ENCODE measurements around the genes RAPGEF1 and GTF3C4.

GRCh38 chr9:131420669-131421613, 27.1 kb downstream of the PRRC2B start:
- CAGE, long polyA plus RNA: no peak
- RRBS: no CpG with 5 or more reads among the region's 17 CpGs

- CAGE, long polyA plus RNA: no peak
- RRBS: no CpG with 5 or more reads among the region's 6 CpGs
These were observed 47.8 kb upstream of the POMT1 start for GRCh38 chr9:131454963-131455245.

- CAGE, long polyA plus RNA: no peak
- RRBS: no CpG with 5 or more reads among the region's 22 CpGs
These were observed 23.5 kb upstream of the POMT1 start for GRCh38 chr9:131478870-131479949.

GRCh38 chr9:131495398-131496075, 7.2 kb upstream of the POMT1 start:
- CAGE, long polyA plus RNA: no peak
- RRBS: no CpG with 5 or more reads among the region's 30 CpGs

GRCh38 chr9:131668030-131668327, 71.9 kb downstream of the RAPGEF1 start:
- CAGE, long polyA plus RNA: no peak
- RRBS: no CpG with 5 or more reads among the region's 9 CpGs

- CAGE, long polyA plus RNA: no peak
- RRBS: no CpG with 5 or more reads among the region's 15 CpGs
These were observed 30.1 kb downstream of the RAPGEF1 start for GRCh38 chr9:131709383-131710473.

GRCh38 chr9:131736094-131736819, 3.6 kb downstream of the RAPGEF1 start:
- CAGE, long polyA plus RNA: no peak
- RRBS: no CpG with 5 or more reads among the region's 5 CpGs

GRCh38 chr9:131739145-131739747, 630 bp downstream of the RAPGEF1 start:
- CAGE, long polyA plus RNA: no peak
- RRBS: 4% methylated on average over 21 of the region's 57 CpGs

DNA sequence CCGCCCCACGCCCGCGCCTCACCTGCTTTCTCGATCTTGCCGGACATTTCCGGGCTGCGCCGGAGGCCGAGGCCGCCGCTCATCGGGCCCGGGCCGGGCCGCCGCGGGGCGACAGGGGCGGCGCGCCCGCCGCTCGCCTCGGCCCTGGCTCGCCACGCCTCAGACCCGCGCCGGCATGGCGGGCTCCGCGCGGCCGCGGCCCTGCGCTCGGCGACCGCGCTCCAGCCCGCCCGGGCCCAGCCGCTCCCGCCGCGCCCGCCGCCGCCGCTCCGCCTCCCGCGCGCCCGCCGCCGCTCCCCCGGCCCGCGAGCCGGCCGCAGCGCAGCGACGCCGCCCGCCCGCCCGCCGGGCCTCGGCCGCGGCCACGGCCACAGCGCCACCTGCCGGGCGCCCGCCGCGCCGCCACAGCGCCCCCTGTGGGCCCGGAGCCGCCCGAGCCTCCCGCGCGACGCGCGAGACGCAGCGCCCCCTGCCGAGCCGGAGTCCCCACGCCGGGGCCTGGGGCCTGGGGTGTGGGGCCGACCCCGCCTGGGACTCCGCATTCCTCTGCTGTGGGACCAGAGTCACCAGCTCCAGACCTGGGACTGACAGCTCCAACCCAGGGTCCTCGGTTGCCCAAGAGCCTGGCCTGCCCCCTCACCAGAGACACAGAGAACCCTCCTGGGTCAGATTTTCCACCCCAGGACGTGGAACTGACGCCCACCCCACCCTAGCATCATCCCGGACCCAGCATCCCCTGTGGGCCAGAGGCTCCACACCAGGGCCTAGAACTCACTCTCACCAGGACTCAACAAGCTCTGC, at the start of gene RAPGEF1:
Gene RAPGEF1, minus strand, starts transcription at position 329 of the 801 bp plus-strand sequence.
- CAGE, long polyA plus RNA: no peak
- RRBS: under 1% methylated on average over 85 of the region's 106 CpGs

- CAGE, long polyA plus RNA: no peak
- RRBS: no CpG with 5 or more reads among the region's 11 CpGs
These were observed 122.7 kb upstream of the RAPGEF1 start for GRCh38 chr9:131862492-131862973.

DNA sequence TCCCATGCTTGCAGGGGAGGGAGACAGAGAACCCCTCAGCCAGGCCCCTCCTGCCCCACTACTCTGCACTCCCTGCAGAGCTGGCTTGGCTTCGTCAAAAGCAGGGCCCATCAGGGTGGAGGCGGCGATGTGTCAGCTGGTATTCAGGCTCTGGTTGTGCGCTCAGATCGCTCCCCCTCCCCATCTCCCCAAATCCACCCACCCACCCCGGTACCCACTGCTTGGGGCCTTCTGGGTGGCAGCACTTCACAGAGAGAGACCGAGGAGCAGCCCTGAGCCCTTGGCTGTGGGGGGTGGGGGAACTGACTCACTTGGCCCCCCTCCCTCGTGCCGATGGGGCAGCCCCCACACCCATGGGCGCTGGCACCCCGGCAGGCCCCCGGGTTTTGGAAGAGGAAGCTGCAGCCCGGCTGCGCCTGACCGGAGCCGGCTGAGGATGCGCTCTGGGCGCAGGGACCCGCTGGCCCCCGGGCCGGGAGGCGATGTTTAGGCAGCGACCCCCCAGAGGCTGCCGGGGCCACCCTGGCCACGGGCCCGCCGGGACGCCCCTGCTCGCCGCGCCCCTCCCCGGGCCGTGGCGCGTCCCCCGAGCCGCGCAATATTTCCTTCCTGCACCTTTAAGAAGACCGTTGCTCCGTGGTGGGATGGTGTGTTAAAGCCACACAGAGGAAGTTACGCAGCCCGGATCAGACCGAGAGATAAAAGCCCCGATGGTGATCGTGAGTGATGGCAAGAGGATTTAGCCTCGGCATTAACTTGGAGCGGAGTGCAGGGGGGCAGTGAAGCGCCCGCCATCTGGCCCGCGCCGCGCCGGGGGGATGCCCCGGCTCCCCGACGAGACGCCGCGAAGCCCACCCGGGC, 627 bp upstream of the NTNG2 start:
- CAGE, long polyA plus RNA: no peak
- RRBS: 10% methylated on average over 8 of the region's 61 CpGs

DNA sequence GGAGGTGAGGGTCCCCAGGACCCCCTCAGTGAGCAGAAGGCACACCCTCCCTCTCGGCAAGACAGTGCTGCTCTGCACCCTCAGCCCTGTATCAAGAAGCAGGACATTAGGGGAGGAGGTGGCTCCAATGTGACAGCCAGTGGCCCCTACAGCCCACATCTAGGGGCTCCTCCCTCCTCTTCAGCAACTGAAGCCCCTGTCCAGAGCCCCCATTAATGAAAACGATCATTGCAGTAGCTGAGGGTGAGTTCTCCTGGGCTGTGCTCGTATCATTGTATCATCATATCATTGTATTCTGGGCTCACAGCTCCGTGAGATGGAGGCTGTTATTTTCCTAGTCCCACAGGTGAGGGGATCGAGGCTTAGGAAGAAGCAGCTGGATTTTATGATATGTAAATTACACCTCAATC, 71.6 kb downstream of the NTNG2 start:
- CAGE, long polyA plus RNA: no peak
- RRBS: no CpG with 5 or more reads among the region's 5 CpGs

DNA sequence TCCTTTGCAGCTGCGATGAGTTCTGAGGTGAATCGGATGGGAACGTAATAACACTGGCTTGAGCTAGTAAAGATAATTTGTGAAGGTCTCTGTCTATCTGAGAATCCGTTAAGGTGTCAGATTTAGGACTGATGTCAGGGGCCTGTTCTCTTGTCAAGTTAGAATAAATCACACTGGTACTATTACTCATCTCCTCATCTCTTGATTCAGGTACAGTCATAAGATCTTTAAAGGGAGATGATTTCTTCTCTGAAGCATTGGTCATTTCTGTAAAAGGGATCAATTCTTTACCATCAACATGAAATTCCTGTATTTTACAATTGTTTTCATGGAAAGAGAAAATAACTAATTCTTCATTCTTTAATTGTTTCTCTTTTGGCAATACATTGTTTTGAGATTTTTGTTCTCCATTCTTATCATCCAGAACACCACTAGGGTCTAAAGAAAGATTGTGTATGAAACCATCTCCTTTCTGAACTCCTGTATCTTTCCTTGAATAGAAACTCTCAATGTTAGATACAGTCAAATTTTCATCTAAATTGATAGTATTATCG, 26.1 kb downstream of the SETX start:
- CAGE, long polyA plus RNA: no peak
- RRBS: no CpG with 5 or more reads among the region's 5 CpGs

DNA sequence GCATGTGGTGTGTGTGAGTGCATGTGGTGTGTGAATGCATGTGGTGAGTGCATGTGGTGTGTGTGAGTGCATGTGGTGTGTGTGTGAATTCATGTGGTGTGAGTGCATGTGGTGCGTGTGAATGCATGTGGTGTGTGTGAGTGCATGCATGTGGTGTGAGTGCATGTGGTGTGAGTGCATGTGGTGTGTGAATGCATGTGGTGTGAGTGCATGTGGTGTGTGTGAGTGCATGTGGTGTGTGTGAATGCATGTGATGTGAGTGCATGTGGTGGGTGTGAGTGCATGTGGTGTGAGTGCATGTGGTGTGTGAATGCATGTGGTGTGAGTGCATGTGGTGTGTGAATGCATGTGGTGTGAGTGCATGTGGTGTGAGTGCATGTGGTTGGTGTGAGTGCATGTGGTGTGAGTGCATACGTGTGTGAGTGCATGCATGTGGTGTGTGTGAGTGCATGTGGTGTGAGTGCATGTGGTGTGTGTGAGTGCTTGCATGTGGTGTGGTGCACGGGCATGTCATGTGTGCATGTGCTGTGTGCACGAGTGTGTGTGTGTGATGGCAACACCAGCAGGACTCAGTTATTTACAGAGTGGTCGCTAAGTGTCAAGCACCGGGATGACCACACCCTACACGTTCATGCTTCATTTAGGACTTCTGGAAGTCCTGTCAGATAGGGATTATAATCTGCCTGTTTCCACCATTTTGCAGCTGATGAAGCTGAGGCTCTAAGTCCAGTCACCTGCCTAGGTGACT, 23.6 kb upstream of the SETX start:
- CAGE, long polyA plus RNA: no peak
- RRBS: no CpG with 5 or more reads among the region's 7 CpGs

DNA sequence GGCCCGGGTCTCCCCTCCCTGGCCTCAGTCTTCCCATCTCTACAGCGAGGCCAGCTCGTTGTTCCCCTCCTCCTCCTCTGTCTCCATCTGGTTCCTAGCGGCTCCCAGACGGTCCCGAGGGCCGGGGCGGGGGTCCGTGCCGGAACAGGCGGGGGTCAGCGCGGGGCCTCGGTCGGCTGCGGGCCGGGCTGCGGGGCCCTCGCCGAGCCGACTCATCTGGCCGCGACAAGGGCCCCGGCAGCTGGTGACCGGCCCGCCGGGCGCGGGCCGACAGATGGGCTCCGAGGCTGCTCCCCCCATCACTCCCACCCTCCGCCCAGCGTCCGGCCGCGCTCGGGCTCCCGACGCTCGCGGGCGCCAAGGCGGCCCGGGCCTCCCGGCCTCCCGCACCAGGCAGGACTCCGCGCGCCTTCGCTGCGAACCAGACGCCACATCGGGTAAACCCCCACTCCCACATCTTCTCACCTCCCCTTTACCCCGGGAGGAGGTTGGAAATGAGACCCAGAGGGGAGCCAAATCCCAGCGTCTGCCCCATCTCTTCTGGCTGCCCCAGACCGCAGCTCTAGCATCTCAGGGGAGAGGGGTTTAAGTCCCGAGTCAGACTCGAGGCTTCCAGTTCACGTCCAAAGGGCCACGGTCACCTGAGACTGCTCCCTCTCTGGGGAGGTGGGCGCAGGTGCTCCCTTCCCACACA, 8.2 kb downstream of the BARHL1 start:
- CAGE, long polyA plus RNA: no peak
- RRBS: 25% methylated on average over 35 of the region's 61 CpGs

DNA sequence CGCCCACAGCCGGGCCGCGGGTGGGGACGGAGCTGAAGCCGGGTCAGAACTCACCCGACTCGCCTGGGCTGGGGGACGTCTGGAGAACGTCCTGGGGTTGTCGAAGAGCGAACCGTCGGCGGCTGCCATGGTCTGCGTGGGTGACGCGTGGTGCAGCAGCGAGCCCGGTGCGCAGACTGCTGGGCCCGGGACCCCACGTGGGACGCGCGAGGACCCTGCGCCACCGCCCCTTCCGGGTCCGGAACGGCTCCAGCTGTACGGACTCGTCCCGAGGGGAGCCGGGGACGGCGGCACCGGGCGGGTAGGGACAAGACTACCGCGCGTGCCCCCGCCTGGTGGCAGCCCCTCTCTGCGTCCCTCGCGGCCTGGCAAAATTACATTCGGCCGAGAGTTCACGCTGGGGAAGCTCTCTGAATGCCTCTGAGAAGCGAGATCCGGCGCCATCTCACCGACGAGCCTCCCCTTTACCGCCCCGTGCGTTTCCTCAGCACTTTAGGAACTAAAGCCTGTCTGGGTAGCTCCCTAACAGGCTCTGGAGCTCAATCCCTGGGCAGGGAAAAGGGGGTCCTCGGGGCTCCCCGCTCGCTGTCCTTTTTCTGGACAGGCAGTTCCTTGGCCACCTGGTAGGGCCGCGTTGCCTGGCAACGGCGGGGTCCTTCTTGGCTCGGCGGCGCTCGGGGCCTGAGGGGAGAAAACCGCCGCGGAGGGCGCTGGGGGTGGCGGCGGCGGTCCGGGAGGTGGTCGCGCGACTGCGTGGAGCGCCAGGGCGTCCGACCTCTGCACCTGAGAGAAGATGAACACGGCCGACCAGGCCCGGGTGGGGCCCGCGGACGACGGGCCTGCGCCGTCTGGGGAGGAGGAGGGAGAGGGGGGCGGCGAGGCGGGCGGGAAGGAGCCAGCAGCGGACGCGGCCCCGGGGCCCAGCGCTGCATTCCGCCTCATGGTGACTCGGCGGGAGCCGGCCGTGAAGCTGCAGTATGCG, at the start of gene GTF3C4:
Gene GTF3C4, plus strand, starts transcription at position 659 of the 982 bp plus-strand sequence.
- CAGE, long polyA plus RNA: no peak
- RRBS: 1% methylated on average over 41 of the region's 107 CpGs

DNA sequence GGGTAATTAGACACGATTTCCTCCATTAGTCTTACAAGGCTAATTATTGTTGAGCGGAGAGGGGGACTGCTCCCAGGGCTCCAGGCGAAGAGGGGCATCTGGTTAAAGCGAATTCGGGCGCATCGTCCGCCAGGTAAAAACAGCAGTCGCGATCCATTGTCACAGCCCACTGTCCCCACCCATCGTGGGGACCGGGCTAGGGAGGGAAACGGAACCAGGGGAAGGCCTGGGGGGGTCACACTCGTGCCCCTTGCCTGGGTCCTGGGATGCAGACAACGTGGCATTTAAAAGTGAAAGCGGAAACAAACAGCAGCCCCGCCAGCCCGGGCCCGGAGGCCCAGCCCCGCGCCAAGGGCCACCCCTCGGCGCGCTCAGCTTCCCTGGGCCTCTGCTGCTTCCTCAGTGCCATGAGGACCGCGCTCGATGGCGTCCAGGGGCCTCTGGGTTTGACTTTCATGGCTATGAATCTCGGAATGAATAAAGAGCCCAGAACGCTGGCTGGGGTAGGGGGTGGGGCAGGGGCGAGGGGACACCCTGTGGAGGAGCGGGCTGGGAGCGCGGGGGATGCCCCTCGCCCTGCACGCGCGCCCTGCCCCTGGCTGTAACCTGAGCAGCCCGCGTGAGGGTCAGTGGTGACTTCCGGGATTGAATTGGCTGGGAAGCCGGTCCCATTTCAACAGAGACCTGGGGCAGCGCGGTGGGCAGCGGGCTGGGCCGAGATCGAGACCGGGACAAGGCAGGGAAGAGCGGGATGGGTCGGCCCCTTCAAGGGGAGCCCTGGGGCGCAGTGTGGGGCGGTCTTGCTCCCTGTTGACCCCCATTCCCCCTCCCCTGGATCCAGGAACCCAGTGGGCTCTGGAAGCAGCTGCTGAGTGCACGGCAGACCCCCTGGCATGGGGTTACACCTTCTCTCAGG, 99.9 kb downstream of the GTF3C4 start:
- CAGE, long polyA plus RNA: no peak
- RRBS: 25% methylated on average over 7 of the region's 53 CpGs

DNA sequence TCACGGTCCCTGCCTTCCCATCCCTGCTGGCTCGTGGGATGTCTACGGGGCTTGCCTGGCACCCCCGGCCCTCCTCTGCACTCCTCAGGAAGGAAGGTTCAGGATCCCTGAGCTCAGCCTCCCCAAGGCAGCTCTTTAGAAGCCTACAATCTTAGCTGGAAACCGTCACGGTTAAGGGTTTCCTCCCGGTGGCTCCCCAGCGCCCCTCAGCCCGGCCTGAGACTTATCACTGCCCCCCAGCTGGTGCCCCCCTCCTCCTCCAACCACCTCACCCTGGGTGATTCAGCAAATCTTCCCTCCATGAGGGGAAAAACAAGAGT, 25.5 kb downstream of the GFI1B start:
- CAGE, long polyA plus RNA: no peak
- RRBS: no CpG with 5 or more reads among the region's 9 CpGs

DNA sequence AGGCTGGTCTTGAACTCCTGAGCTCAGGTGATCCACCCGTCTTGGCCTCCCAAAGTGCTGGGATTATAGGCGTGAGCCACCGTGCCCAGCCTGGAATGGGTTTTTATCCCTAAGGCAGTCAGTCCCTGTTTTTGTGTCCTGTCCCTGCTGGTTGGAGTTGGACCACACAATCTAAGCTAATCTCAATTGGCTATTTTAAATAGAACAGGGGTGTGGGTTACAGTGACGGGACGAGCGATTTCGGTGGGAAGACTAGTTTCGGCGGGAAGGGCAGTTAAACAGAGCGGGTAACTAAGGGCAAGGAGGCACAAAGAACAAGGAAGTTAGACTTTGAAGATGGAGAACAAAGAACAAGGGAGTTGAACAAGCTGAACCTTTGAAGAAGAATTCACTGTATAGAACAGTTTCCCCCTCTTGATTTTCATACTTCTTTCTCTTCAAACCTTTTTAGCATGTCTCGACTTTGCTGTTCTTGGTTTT, 1.4 kb downstream of the GTF3C5 start:
- CAGE, long polyA plus RNA: no peak
- RRBS: no CpG with 5 or more reads among the region's 11 CpGs

GRCh38 chr9:133054017-133054585, 7.7 kb upstream of the CEL start:
- CAGE, long polyA plus RNA: no peak
- RRBS: no CpG with 5 or more reads among the region's 22 CpGs